Endothelial cell of umbilical vein (primary cell): ENCODE data around the genes CADPS, SYNPR and PSMD6.

DNA sequence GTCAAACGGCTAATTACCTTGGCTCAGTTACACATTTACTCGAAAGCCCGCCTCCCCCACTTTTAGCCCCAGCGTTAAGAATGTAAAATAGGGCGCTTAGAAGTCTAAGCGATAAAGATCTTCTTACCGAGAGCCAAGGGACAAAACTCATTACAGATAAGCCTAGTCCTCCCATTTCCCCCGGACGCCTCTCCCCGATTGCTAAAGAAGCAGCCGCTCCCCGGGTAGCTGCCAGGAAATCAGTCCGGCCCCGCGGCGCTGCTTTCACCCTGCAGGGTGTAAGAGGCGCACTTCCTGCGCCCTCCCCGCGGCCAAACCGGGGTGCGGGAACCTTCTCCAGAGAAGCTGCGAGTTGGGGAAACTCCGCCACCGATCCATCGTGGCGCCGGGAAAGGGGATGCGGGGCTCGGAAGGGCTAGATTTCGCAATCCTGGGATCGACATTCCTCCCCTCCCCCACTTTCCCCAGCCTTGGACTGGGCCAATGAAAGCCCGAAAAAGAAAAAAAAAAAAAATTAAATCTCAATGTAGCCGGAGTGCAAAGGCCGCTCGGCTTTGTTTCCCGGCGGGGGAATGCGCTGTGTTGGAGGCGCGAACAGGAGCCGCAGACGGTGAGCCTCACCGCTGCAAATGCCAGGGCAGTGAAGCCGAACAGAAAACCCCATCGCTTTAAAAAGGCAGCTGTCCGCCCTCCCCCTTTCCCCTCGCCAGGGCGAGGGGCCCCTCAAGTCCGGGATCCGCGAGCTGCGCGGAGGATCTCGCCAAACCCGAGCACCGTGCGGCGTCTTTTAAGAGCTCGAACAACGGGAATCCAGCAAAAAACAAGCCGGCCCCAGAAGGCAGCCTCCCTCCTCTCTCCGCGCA is 666 bp upstream of the PTPRG start:
- PRO-cap = bidirectional peak, plus-strand start at position 204 of the sequence, minus-strand start at position 200 of the sequence; bidirectional peak, plus-strand start at position 339 of the sequence, minus-strand start at position 393 of the sequence; bidirectional peak, plus-strand start at position 557 of the sequence, minus-strand start at position 630 of the sequence
CAGE:
- cytosol, long polyA minus RNA = no peak
- cytosol, long polyA plus RNA = no peak
- long polyA plus RNA = no peak
- nucleus, long polyA minus RNA = no peak
- nucleus, long polyA plus RNA = no peak

- PRO-cap = no peak
CAGE:
- cytosol, long polyA minus RNA = no peak
- cytosol, long polyA plus RNA = no peak
- long polyA plus RNA = no peak
- nucleus, long polyA minus RNA = no peak
- nucleus, long polyA plus RNA = no peak
These were observed 123.7 kb downstream of the PTPRG start for GRCh38 chr3:61684971-61685536.

DNA sequence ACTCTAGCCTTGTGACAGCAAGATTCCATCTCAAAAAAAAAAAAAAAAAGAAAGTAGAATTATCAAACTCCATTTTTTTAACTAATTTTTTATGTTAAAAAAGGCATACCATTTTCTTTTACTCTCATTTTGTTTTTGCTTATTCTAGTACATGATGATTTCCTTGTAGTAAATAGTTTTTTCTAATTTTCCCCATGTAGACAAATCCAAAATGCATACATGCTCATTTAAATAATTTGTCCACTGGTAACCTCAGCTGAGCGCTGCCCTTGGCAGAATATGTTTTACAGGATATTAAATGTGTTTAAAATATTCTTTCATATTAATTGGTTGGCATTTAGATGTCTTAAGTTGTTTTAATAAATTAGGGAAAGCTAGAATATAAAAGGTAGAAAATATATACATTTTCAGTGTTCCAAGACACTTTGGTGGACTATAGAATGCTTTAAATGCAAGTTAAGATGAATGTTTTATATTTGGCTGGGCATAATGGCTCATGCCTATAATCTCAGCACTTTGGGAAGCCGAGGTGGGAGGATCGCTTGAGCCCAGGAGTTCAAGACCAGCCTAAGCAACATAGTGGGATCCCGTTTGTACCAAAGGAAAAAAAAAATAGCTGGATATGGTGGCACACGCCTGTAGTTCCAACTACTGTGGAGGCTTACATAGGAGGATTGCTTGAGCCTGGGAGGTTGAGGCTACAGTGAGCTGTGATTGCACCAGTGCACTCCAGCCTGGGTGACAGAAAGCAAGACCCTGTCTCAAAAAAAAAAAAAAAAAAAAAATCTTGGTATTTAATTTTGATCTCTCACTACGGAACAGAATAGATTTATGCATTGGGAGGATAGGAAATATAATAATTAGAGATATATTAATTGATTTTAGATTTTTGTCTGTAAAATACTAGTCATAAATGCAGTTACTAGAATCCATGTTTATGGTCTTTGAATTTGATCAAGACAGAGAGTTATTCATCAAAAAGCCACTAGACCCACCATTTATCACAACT is 206.1 kb downstream of the PTPRG start:
- PRO-cap = no peak
CAGE:
- cytosol, long polyA minus RNA = no peak
- cytosol, long polyA plus RNA = no peak
- long polyA plus RNA = no peak
- nucleus, long polyA minus RNA = no peak
- nucleus, long polyA plus RNA = no peak

DNA sequence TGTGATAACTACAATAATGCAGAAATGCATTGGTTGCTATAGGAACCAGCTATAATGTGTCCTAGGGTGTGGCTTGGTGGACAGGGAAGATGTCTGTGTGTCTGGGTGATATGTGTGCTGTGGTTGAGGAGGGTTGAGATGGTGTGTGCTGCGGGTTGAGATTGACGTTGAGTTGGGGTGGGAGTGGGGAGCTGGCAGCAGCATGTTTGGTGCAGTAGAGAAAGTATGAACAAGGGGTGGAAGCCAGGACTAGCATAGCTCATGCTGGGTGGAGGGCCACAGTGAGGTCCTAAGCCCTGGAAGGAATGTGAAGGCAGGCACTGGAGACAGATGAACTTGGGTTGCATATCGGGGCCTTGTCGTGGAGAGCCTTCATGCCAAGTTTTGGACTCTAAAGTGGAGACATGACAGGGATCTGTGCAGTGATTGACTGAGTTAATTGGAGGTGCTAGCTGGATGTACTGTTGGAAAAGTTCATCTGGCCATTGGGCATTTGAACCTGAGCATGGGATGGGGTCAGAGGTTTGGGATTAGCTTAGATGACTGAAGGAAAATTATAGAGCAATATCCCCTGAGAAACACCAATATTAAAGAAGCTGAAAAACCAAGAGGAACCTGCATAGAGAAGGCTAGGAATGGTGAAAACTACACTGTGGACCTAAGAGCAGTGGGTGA is 222.2 kb downstream of the PTPRG start:
- PRO-cap = no peak
CAGE:
- cytosol, long polyA minus RNA = no peak
- cytosol, long polyA plus RNA = no peak
- long polyA plus RNA = no peak
- nucleus, long polyA minus RNA = no peak
- nucleus, long polyA plus RNA = no peak

DNA sequence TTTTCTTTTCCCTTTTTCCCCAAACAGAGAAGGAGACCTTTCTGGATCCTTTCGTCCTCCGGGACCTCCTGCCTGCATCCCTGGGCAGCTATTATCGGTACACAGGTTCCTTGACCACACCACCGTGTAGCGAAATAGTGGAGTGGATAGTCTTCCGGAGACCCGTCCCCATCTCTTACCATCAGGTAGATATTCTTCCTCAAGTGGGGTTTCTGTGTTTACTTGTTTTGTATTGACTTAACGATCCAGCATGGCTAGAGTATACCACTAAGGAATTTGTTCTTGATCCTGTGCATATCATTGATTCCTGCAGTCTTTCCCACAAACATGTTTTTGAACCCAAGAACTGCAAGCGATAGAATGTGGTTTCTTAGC is 161.8 kb upstream of the C3orf14 start:
- PRO-cap = no peak
CAGE:
- cytosol, long polyA minus RNA = no peak
- cytosol, long polyA plus RNA = no peak
- long polyA plus RNA = no peak
- nucleus, long polyA minus RNA = no peak
- nucleus, long polyA plus RNA = no peak

DNA sequence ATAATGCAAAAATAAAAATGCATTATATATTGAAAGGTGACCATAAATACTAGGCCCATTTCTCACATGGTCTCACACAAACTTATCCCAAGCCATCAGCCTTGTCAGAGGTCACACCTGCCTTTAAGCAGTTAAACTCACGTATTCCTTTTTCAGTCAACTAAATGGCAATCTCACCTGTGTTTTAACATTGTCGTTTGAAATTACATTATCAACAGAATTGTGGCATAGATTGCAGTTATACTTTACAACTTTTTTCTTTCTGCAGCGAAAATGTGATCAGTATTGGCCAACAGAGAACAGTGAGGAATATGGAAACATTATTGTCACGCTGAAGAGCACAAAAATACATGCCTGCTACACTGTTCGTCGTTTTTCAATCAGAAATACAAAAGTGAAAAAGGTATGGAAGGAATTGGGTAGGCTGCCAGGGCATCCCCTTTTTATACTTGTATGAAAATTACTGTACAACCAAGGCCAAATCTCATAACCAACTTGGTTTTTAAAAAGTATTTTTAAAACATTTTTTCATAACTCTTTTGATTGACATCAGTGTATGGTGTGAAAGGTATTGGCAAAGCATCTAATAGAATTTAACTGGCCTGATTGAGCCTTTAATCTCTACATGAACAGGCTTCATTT is 49.9 kb upstream of the C3orf14 start:
- PRO-cap = no peak
CAGE:
- cytosol, long polyA minus RNA = no peak
- cytosol, long polyA plus RNA = no peak
- long polyA plus RNA = no peak
- nucleus, long polyA minus RNA = no peak
- nucleus, long polyA plus RNA = no peak

GRCh38 chr3:62325991-62326441 is 7.2 kb downstream of the C3orf14 start:
- PRO-cap = no peak
CAGE:
- cytosol, long polyA minus RNA = no peak
- cytosol, long polyA plus RNA = no peak
- long polyA plus RNA = no peak
- nucleus, long polyA minus RNA = no peak
- nucleus, long polyA plus RNA = no peak

GRCh38 chr3:62607164-62607588 is 233.8 kb upstream of the FEZF2 start:
- PRO-cap = no peak
CAGE:
- cytosol, long polyA minus RNA = no peak
- cytosol, long polyA plus RNA = no peak
- long polyA plus RNA = no peak
- nucleus, long polyA minus RNA = no peak
- nucleus, long polyA plus RNA = no peak

- PRO-cap = no peak
CAGE:
- cytosol, long polyA minus RNA = no peak
- cytosol, long polyA plus RNA = no peak
- long polyA plus RNA = no peak
- nucleus, long polyA minus RNA = no peak
- nucleus, long polyA plus RNA = no peak
These were observed at the start of gene CADPS for GRCh38 chr3:62875078-62875737. Gene CADPS, minus strand, starts transcription at chr3:62875416.

- PRO-cap = no peak
CAGE:
- cytosol, long polyA minus RNA = no peak
- cytosol, long polyA plus RNA = no peak
- long polyA plus RNA = no peak
- nucleus, long polyA minus RNA = no peak
- nucleus, long polyA plus RNA = no peak
These were observed at the start of gene SYNPR for GRCh38 chr3:63277865-63278466. Gene SYNPR, plus strand, starts transcription at chr3:63278308.

GRCh38 chr3:63328369-63328681 is 50.2 kb downstream of the SYNPR start:
- PRO-cap = no peak
CAGE:
- cytosol, long polyA minus RNA = no peak
- cytosol, long polyA plus RNA = no peak
- long polyA plus RNA = no peak
- nucleus, long polyA minus RNA = no peak
- nucleus, long polyA plus RNA = no peak

GRCh38 chr3:63920153-63920720 is 56.6 kb downstream of the ATXN7 start:
- PRO-cap = no peak
CAGE:
- cytosol, long polyA minus RNA = no peak
- cytosol, long polyA plus RNA = no peak
- long polyA plus RNA = no peak
- nucleus, long polyA minus RNA = no peak
- nucleus, long polyA plus RNA = no peak

GRCh38 chr3:64014046-64015283 is 8.8 kb downstream of the PSMD6 start:
- PRO-cap = no peak
CAGE:
- cytosol, long polyA minus RNA = no peak
- cytosol, long polyA plus RNA = no peak
- long polyA plus RNA = no peak
- nucleus, long polyA minus RNA = no peak
- nucleus, long polyA plus RNA = no peak

- PRO-cap = no peak
CAGE:
- cytosol, long polyA minus RNA = no peak
- cytosol, long polyA plus RNA = no peak
- long polyA plus RNA = no peak
- nucleus, long polyA minus RNA = no peak
- nucleus, long polyA plus RNA = no peak
These were observed 6.2 kb downstream of the PSMD6 start for GRCh38 chr3:64017002-64017663.

GRCh38 chr3:64022907-64023886 is at the start of gene PSMD6:
Gene PSMD6, minus strand, starts transcription at chr3:64023494.
- PRO-cap = bidirectional peak, plus-strand start at chr3:64023589, minus-strand start at chr3:64023494
CAGE:
- cytosol, long polyA minus RNA = start-site peak on the minus strand at chr3:64023451-64023472, 163 reads
- cytosol, long polyA plus RNA = start-site peak on the minus strand at chr3:64023431-64023484, 942 and 1,385 reads in 2 replicates
- long polyA plus RNA = start-site peak on the minus strand at chr3:64023429-64023484, 1,238 and 974 reads in 2 replicates
- nucleus, long polyA minus RNA = start-site peak on the minus strand at chr3:64023427-64023475, 265 reads
- nucleus, long polyA plus RNA = start-site peak on the minus strand at chr3:64023393-64023478, 538 and 704 reads in 2 replicates

DNA sequence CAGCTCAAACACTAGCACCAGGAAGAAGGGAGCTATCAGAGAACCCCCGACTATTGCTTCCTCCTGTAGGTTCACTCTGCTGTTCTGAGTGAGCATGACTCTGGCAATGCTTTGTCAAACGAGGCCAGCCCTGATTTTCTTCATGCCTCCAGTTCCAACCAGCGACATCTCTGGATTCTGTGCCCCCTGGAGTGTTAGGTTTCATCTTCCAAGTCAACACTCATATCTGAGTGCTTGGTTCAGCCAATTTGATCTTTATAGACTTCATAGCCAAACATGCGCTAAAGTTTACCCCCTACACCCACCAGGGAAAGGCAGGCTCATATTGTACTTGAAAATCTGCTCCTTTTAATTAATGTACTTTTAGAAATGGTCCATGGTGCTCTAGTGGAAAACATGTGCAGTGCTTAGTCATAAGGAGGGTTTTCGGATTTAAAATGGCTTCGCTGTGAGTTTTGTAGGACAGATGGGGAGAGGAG is 4.7 kb downstream of the PRICKLE2 start:
- PRO-cap = no peak
CAGE:
- cytosol, long polyA minus RNA = no peak
- cytosol, long polyA plus RNA = no peak
- long polyA plus RNA = no peak
- nucleus, long polyA minus RNA = no peak
- nucleus, long polyA plus RNA = no peak

DNA sequence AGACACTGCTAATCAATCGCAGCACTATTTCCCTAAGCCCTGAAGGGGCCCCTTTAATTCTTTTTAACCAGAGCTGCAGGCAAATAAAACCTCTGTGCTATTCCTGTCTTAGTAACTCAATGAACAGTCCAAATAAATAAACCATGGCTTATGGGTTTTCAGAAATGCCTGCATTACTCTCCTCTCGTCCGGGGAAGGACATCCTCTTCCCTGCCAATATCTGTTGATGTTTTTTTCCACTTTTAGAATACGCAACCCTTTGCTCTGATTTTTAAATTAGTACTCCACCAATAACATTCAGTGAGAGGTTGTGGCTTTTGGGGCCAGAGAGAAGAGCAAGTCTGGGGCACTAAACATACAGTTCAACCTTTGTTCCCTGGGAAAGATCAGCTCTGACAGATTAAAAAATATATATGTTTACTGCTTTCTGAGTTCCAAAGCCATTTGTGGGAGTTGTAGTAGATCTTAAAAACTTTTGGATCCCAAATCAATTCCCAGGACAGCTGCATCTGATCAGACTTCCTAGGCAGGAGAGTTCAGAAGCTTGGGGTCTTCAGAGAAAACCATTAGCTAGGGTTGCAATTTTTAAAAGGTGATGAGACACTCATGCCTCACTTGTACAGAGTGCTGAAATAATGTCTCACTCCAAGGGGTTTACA is 35.3 kb upstream of the PRICKLE2 start:
- PRO-cap = no peak
CAGE:
- cytosol, long polyA minus RNA = no peak
- cytosol, long polyA plus RNA = no peak
- long polyA plus RNA = no peak
- nucleus, long polyA minus RNA = no peak
- nucleus, long polyA plus RNA = no peak

DNA sequence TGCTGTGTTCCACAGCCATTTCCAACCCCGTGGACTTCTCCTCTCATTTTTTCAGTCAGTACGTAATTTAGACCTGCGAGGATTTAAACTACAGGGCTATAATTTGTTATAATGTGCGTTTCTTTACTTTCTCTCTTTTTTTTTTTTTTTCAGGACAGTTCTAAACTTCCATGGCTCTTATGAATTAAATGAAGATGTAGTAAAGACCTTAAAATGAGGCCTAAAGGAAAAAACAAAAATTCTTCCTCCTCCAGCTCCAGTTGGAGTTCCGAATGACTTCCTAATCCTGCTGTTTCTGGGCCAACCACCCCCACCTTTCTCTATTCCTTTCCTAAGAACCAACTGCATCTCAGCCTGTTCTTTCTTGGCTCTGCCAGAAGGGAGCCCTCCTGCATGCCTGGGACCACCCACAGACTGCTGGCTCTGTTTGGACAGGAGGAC is 115.8 kb upstream of the PRICKLE2 start:
- PRO-cap = no peak
CAGE:
- cytosol, long polyA minus RNA = no peak
- cytosol, long polyA plus RNA = no peak
- long polyA plus RNA = no peak
- nucleus, long polyA minus RNA = no peak
- nucleus, long polyA plus RNA = no peak

DNA sequence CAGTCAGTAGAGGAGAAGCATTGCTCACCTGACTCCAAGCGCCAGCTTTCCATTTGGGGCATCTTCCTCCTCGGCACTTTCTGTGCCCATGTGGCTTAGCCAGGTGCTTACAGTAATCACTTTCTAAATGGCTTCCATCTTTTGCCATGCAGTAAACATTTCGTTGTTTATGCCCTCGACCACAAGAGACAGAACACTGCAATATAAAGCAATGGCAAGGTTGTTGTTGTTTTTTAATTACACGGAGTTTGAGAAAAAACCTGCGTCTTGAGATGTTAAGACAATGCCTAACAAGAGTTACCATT is 119.5 kb downstream of the ADAMTS9 start:
- PRO-cap = no peak
CAGE:
- cytosol, long polyA minus RNA = no peak
- cytosol, long polyA plus RNA = no peak
- long polyA plus RNA = no peak
- nucleus, long polyA minus RNA = no peak
- nucleus, long polyA plus RNA = no peak

DNA sequence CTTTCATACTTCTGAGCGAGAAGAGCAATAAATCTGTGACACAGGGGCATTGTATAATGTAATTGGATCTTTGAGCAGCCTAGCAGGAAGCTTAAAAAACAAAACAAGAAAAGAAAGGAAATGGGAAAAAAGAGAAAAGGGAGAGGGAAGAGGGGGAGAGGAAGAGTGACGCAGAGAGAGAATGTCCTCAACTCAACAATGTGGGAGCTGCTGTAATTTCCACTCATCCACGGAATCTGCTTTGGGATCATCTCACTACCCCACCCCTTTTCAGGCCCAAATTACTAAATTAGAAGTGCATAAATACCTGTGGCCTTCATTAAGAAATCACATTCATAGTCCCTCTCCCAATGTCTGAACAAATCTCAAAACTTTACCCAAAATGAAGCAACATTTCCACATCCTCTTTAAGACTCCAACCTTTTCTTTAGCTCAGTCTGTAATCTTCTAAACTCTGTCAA is 37.4 kb downstream of the ADAMTS9 start:
- PRO-cap = unidirectional peak, plus-strand start at position 173 of the sequence
CAGE:
- cytosol, long polyA minus RNA = no peak
- cytosol, long polyA plus RNA = no peak
- long polyA plus RNA = no peak
- nucleus, long polyA minus RNA = no peak
- nucleus, long polyA plus RNA = no peak